AG10803 (cell line): ENCODE measurements around the genes ADAP1 and INTS1.

DNA sequence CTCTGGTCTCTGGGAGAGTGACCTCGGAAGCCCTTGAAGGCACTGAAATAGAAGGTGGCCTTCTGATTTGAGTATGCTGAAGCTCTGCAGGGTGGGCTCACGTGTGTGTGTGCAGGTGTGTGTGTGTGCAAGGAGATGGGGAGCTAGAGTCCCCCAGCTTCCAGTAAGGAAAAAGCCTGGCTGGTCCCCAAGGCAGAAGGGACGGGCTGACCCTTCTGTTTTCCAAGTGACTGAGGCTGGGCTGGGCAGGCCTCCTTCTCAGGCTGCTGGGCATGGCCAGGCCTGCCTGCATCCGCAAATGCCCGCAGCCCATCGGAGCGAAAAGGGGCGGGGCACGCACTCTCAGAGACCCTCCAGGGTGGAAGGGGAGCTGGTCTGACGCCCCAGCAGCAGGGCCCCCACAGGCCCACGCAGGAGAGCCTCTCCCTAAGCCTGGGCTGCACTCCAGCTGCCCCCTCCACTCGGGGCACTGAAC, 9.5 kb downstream of the ADAP1 start:
- RRBS = no CpG with 5 or more reads among the region's 12 CpGs

DNA sequence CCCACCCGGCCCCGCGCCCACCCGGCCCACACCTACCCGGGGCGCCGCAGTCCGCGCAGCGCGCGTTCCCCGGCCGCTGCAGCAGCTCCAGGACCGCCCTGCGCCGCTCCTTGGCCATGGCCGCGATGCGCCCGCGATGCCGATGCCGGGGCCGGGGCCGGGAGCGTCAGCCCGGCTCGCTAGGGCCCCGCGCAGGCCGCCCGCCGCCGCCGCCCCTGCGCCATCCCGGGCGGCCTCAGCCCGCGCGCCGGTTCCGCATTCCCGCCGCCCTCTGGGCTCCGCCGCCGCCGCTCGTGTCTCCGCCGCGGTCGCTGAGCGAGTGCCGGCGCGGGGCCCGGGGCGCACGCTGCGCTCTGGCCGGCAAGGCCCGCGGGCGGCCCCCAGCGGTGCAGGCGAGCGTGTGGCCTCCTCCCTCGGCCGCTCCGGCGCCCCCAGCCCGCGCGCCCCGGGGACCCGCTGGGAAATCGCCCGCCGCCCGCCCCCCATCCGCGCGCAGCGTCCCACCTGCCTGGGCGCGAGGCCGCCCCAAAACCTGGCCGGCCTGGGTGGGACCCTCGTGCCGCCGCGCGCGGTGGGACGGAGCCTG, at the start of gene ADAP1:
ADAP1 (minus strand) TSS at position 321 of the 586 bp plus-strand sequence.
- RRBS = 2% methylated on average over 56 of the region's 98 CpGs

- RRBS = no CpG with 5 or more reads among the region's 19 CpGs
Observed at GRCh38 chr7:1024071-1024765, 20.1 kb upstream of the GPR146 start.

GRCh38 chr7:1027012-1028008, 17.0 kb upstream of the GPR146 start:
- RRBS = 30% methylated on average over 40 of the region's 73 CpGs

GRCh38 chr7:1040674-1041324, 3.5 kb upstream of the GPR146 start:
- RRBS = 6% methylated on average over 5 of the region's 30 CpGs

GRCh38 chr7:1048767-1049623, 4.6 kb downstream of the GPR146 start:
- RRBS = no CpG with 5 or more reads among the region's 24 CpGs

- RRBS = no CpG with 5 or more reads among the region's 16 CpGs
Observed at GRCh38 chr7:1059894-1060170, 15.5 kb downstream of the GPR146 start.

- RRBS = 28% methylated on average over 4 of the region's 40 CpGs
Observed at GRCh38 chr7:1060171-1061111, 16.1 kb downstream of the GPR146 start.

DNA sequence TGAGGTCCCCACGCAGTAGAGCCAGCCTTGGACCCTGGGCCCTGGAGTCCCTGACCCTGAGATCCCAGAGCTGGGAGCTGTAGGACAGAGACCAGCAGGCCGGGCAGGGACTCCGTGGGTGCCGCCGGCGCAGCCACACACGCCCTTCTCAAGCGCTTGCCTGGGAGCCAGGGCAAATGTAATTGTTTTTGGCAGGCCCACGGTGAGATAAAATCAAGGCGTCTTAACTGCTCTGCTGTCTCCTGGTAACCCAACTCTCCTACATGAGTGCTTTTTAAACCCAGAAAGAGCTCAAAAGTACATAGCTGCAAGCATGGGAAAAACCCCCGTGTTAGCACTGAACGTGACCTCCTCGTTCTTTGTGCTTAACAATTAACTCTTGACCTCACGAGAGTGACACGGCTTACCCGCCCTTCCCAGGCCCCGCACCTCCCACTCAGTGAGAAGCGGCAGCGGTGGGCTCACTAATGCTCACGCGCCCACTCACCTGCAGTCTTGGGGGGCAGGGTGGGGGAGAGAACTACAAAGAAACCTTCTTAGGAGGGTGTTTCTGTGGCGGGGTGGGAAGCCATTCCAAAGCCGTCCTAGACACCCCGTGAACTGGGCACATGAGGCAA, 8.6 kb downstream of the GPER1 start:
- RRBS = no CpG with 5 or more reads among the region's 24 CpGs

GRCh38 chr7:1158115-1158577, 1.9 kb downstream of the ZFAND2A start:
- RRBS = no CpG with 5 or more reads among the region's 9 CpGs

DNA sequence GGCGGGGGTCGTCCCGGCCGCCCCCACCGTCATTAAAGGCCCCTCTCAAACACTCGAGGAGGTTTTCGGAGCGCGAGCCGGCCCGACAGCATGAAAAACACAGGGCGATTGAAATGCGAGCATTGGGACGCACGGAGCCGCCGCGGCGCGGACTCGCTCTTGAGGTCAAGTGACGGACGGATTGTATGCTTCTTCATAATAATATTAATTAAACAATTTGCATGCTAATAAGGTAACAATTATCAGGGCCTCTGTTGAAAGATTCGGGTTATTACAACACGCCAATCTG, 2.3 kb upstream of the UNCX start:
- RRBS = 7% methylated on average over 8 of the region's 25 CpGs

DNA sequence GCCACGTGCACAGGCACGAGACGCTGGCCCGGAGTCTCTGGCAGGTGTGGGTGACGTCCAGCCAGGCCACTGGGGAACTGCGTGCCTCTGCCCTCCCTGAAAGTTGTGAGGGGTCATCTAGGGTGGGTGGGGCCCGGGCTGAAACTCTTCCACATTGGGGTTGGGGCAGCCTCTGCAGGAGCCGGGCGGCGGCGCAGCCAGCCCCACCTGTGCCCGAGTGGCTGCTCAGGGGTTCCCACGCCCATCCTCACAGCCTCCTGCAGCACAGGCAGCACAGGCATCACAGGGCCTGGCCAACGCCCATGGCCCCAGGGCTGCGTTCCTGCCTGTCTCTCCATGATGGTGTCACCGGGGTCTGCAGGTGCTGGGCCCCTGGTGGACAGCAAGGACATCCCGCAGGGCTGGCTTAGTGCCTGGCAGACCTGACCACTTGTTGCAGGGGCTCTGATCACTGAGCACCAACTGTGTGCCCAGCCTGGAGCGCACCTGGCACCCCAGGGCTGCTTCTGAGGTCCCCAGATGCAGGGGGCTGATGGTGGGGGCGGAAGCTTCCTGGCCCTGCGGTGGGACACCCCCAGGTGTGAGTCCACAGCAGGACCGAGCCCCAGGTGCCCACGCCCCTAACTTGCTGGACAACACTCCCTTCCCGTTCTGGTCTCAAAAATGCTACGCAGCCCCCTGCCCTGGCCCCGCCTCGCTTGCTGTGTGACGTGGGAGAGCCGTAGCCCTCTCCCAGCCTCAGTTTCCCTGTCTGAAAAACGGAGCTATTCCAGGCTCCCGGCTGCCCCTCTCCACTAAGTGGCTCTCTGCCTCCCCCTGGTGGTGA, 27.2 kb downstream of the MICALL2 start:
- RRBS = 27% methylated on average over 3 of the region's 30 CpGs

GRCh38 chr7:1486701-1487246, 17.4 kb downstream of the INTS1 start:
- RRBS = 95% methylated on average over 3 of the region's 34 CpGs

DNA sequence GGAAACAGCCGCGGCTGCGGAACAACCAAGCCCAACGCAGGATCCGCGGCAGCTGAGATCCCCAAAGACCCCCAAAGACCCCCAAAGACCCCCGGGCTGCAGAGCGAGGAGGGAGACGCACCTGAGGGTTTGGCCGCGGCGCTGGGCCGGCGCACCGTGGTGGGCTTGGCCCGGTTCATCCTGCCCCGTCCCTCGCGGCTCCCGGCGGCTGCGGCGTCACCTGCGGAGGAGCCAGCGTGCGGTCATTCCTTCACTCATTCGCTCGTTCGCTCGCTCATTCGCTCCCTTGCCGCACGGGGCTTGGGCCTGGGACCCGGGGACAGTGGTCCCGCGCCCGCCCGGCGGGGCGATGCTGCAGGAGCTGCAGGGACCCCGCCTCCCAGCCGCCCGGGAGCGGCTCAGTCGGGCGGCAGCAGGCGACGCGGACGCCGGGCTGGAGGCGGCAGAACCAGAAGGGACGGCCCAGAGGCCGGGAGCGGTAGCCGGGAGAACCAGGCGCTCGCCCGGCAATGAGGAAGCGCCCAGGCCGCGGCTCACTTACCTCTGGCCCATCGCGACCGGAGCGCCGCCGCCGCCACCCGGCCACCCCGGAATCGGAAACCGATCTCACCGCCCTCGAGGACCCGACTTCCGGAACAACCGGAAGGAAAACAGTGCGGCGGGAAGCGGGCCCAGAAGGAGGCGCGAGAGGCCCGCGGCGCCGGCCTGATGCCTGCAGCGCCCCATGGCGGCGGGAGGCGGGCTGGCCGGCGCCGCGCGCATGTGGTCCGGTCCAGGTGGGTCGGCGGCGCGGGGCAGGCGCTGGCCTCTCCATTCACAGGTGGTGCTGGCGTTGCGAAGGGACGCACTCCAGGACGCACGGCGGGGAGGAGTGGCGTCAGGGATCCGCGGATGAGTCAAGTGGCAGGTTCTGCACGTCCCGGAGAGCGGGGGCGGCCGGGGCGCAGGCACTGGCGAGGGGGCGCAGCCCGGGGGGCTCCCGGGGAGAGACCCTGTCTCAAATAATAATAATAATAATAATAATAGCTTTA, at the start of gene INTS1:
INTS1 (minus strand) TSS at position 608 of the 1,031 bp plus-strand sequence.
- RRBS = 2% methylated on average over 59 of the region's 121 CpGs

- RRBS = 9% methylated on average over 4 of the region's 16 CpGs
Observed at GRCh38 chr7:1533031-1533600, 2.6 kb downstream of the MAFK start.

DNA sequence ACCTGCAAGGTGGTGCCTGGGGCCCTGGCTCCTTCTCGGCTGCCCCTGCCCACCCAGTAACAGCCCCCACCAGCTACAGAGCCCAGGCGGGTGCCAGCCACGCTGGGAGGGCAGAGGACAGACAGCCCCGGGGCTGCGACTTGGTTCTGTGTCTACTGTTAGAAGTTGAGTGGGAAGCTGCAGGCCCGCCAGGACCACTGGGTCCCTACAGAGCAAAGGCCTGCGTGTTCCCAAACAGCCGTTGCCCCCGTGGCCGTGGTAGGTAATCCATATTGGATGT, 11.3 kb downstream of the MAFK start:
- RRBS = no CpG with 5 or more reads among the region's 10 CpGs

GRCh38 chr7:1567000-1567909, 2.6 kb downstream of the PSMG3 start:
- RRBS = 60% methylated on average over 3 of the region's 30 CpGs

- RRBS = no CpG with 5 or more reads among the region's 20 CpGs
Observed at GRCh38 chr7:1753183-1753741, 83.2 kb downstream of the ELFN1 start.

- RRBS = no CpG with 5 or more reads among the region's 36 CpGs
Observed at GRCh38 chr7:1872482-1873228, 202.6 kb downstream of the ELFN1 start.

DNA sequence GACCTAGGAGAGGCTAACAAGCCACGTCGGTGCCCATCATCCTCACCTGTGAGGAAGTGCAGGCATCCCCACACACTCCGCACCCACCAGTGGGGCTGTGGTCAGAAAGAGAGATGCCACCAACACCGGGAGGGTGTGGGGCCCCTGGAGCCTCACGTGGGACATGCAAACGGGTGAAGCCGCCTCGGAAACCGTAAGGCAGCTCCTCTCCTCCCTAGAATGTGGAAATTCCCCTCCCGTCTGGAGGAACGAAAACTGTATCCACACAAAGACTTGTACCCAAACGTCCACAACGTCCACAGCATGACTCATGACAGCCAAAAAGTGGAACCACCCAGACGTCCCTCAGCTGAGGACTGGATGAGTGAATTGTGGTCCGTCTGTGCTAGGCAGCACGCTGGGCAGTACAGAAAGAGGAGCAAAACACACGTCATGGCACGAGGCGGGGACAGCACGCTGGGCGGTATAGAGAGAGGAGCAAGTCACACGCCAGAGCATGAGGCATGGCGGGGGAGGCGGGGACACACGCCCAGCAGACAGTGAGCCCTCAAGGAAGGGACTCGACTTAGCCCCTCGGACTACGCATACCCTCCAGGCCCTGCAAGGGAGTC, 246.1 kb downstream of the ELFN1 start:
- RRBS = no CpG with 5 or more reads among the region's 28 CpGs